Foreskin fibroblast (primary cell): Measurements from ENCODE around the genes CASP8 and ABI2.

- RRBS: 81% methylated on average over 1 of the region's 58 CpGs
Measured at GRCh38 chr2:200174219-200175420, 131.9 kb upstream of the SPATS2L start.

GRCh38 chr2:200620933-200621401 is 35.2 kb downstream of the AOX1 start:
- RRBS: no CpG with 5 or more reads among the region's 6 CpGs

DNA sequence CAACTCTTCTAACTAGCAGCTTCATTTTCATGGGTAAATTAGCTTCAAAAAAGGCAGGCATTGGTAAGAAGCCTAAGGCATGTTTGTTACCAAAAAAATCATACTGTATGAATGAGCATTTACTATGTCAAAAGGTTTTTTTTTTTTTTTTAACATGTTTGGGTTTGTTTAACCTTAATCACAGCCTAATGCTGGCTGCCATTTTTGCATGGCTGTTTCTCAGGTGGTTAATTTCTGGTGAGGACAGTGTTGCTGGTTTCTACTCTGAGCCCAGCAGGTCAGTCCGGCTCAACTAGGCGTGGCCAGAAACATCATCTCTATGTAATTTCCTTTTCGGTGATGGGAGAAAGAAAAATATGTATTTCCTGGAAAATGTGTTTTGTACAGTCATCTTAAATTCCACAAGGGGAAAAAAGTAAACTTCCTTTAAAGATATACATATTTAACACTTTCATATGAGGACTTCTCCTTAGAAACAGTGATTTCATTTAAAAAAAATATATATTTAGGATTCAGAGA is 24.9 kb upstream of the BZW1 start:
- RRBS: no CpG with 5 or more reads among the region's 3 CpGs

GRCh38 chr2:200819161-200819676 is 7.5 kb downstream of the BZW1 start:
- RRBS: no CpG with 5 or more reads among the region's 3 CpGs

DNA sequence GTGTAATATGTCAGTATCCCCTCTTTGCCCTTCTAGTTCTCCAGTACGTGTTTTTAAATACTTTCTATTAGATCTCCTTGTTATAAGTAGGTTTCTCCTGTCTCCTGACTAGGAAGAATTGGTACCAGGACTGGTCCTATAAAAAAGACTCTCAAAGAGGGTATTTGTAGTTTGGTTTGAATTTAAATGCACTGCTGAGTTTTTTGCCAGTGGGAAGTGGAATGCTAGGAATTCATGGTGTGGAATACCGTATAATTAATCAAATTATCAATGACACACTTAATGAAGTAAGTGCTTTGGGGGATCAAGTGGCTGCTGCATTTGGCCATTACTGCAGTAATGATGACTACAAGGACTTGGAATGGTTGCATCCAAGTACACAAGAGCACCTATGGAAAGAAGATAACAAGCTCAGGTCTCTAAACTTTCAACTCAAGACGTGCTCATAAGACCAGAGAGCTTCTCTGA is 21.0 kb downstream of the BZW1 start:
- RRBS: no CpG with 5 or more reads among the region's 3 CpGs

DNA sequence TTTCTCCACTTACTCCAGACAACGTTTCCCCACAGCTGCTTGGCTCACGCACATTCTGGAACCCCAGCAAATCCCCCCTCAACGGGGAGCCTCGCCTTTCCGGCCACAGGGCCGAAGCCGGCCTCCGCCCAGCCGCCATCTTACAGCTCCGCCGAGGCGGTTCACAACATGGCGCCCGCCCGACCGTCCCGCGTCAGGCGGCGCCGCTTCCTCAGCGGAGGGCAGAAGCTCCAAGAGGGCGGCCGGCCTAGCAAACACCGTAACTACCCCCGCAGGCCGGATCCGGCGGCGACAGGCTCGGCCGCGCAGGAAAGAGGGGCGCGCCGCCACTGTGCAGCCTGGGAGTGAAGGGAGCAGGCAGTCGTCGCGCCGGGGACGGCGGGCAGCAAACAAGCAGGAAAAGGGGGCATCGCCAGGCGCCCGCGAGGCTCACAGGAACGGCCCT is 348 bp downstream of the CLK1 start:
- RRBS: 4% methylated on average over 10 of the region's 47 CpGs

DNA sequence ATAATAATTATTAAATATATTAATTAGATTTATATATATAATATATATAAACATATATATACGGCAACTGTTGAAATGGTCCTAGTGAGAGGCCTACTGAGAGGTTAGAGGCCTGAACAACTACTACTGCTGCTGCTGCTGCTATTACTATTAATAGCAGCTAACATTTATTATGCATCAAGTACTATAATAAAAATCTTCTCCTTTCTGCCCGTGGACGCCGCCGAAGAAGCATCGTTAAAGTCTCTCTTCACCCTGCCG is 8.7 kb downstream of the HYCC2 start:
- RRBS: no CpG with 5 or more reads among the region's 7 CpGs

- RRBS: 3% methylated on average over 8 of the region's 23 CpGs
Measured at GRCh38 chr2:201116768-201117246, 843 bp downstream of the CFLAR start.

DNA sequence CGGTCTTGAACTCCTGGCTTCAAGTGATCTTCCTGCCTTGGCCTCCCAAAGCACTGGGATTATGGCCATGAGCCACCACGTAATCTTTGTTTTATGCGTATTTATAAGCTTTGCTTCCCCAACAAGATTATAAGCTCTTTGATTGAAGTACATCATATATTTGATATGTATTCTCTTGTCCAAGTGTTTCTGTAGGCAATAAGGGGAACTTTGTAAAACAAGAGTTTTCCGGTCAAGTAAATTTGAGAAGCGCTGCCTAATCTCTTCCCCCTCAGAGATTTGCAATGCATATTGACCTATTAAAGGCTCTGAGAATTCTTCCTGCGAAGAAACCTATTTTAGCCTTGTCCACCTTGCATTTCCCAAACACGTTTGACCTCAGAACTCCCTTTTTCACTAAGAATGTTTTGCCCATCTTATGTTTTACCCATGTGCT is 27.0 kb upstream of the CASP10 start:
- RRBS: no CpG with 5 or more reads among the region's 7 CpGs

DNA sequence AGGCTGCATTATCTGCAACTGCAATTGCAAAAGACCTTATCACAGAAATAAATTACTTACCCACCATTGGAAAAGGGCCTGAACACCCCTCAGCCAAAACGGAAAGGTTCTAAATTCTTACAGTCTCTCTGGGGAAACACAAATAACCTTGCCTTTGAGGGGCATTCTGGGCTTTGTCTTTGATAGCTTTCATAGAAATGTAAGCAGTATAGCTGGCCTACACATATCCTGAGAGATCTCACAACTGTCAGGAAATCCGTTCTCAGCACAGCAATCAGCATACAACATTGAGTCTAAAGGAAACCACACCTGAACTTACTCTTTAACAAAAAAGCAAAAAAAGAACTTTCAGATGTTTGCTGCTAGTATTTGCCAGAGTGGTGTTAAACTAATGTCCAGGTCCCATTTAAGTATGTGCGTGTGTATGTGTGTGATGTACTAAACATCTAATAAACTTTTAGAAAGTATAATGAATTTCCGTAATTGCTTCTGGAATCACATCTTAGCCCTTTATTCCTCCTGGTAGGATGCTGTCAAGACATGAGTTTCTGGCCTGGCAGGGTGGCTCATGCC is 8.7 kb downstream of the CASP10 start:
- RRBS: no CpG with 5 or more reads among the region's 4 CpGs

DNA sequence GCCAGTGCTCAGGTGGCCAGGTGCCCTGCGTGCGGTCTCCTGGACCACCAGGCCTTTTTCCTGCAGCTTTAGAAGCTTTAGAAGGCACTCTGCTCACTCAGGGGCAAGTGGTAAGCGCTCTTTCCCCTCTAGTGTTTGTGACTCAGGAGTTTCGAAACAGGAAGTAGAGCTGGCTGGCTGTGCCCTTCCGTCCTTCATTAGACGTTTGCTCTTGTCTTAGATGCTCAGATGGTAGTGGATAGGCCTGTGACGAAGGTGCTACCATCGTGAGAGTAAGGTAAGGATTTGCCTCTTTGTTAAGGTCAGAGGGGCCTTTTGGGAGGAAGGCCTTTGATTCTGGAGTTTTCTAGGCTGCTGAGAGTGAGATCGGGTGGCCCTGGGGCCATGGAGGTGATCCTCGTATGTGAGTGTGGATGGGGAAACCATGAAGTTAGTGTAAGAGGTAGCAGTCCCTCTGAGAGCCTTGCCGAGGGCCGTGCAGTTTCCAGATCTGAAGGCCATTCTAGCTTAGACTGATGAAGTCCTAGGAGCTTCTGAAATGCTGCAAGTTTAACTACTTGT is at the start of gene CASP8:
CASP8 (plus strand) TSS at position 200 of the 561 bp plus-strand sequence.
- RRBS: no CpG with 5 or more reads among the region's 12 CpGs

DNA sequence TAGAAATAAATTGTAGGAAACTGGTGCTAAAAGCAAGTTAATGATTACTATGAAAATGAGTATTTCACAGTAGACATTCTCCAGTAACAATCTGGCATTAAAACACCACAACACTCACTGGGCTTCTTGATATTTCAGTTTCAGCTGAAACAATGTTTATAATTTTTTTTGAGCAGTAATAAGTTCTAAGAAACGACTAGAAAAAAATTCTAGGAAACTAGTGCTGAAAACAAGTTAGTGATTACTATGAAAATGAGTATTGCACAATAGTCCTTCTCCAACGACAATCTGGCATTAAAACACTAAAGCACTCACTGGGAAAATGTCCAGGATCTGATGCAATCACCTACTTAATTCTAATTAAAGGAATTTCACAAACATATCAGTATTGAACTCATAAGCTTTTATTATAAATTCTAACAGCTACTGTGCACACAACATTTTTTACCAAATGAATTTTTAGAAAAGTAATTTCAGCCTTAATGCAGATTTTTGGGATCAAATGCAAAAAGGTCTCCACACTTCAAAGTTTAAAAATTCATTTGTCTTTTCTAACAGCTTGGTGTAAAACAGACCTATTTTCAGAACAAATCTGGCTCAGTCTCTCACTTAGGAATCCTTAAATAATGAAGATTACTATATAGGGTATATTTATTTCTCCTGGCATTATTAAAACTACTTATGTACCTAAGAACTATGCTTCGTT is 44.8 kb downstream of the TRAK2 start:
- RRBS: no CpG with 5 or more reads among the region's 3 CpGs

DNA sequence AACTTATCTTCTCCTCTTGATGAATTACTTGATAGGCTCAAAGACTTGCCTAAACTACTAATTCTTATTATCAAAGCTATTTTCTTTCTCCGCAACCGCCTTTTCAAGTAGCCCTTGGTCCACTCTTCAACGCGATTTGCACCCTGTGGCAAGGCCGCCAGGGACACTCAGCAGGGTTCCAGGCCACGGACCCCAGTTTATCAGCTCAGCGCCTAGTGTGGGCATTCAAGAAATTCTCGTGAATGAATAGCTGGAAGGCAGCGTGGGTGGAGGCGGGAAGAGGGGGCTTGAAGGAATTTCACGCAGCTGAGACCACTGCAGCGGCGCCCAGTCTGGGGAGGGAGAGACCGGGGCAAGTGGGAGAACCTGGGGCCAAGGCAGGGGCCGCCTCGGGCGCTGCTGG is 452 bp downstream of the ALS2 start:
- RRBS: 2% methylated on average over 4 of the region's 17 CpGs

DNA sequence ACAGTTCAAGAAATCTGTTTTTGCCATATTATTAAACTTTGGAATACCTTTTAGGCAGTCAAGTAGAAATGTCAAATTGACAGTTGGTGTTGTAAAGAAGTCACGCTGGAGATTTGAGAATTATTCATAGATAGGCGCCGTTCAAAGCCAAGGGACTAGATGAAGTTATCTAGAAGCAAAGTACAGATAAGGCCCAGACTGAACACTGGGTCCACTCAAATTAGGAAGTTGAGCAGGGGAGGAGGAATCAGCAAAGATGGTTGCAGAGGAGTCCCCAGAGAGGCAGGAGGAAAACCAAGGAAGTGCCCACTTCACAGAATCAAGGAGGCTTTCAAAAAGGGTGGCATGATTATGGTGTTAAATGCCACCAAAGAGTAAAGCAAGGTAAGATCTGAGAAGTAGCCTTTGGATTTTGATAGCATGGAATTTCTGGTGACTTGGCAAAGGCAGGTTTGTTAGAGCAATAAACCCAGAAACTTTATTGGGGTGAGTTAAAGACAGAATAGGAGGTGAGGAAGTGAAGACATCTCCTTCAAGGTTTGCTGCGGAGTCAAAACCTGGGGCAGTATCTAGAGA is 9.6 kb upstream of the ALS2 start:
- RRBS: no CpG with 5 or more reads among the region's 4 CpGs

- RRBS: 32% methylated on average over 6 of the region's 16 CpGs
Measured at GRCh38 chr2:201949059-201949660, 84.5 kb upstream of the FZD7 start.

GRCh38 chr2:201964449-201965424 is 68.9 kb upstream of the FZD7 start:
- RRBS: no CpG with 5 or more reads among the region's 17 CpGs

DNA sequence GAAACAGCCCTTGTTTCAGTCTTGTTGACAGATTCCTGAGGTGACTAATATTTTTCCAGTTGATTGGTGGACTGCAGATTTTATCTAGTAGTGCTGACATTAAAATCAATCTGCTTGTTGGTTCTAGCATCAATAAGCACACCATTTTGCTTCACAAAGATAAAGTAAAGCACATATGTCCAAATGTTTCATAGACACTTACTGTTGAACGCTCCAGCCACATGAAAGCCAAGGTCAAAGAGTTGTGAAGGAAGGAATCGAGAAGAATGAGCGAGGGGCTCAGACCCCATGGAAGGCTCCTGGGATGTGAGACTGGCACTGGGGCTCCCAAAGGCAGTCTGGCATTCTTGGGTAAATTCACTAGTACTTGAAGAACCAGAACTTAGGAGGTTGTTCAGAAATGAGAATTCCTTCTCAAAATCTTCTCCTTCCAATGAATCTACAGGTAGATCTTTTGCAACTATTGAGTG is 82.9 kb downstream of the ICA1L start:
- RRBS: no CpG with 5 or more reads among the region's 3 CpGs

GRCh38 chr2:203082983-203083663 is 68.4 kb downstream of the NBEAL1 start:
- RRBS: no CpG with 5 or more reads among the region's 3 CpGs

GRCh38 chr2:203327469-203328713 is at the start of gene ABI2:
TSS of gene ABI2 (plus strand) at chr2:203328394.
- RRBS: 1% methylated on average over 30 of the region's 103 CpGs

GRCh38 chr2:203814479-203814991 is 53.0 kb upstream of the CTLA4 start:
- RRBS: no CpG with 5 or more reads among the region's 1 CpG